Skin of body (tissue), 2 donors: ENCODE measurements around the genes IFNL2 and ZFP36.

DNA sequence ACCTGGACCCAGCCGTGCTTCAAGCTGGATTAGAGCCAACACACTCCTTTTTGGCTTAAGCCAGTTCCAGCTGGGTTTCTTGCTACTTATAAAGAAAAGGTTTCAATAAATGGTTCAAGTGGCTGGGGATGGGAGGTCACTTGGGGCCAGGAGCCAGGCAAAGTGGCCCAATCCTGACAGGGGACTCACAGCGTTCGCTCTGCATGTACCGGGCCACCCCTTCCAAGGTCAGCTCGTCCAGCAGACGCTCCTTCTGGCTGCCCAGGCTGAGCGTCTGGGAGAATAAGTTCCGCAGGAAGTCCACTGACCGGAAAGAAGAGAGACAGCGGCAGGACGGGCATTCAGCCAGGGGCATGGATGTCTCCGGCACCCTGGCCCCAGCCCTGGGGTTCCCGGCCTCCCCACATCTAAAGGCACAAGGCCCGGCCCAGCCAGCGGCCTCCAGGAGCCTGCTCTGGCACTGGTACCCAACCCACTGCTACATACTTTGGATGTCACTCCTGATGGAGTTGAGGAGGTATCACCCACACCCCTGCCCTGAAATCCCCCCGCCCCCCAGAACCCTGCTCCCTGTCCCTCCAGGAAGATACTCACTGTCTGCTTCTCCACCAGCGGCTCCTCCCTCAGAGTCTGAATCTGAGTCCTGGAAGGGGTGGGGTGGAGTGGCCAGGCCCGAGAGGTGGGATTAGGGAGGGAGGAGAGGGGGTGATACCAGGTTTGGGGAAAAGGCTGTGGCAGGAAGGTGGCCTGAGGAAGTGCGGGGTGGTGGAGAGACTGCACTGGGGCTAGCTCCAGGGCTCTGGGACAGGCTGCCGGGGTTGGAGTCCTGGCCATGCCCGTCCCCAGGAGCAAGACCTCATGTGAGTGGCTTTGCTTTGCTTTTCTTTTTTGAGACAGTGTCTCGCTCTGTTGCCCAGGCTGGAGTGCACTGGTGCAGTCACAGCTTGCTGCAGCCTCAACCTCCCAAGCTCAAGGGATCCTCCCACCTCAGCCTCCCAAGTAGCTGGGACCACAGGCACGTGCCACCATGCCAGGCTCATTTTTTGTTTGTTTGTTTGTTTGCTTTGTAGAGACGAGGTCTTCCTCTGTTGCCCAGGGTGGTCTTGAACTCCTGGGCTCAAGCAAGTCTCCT lies 5.8 kb downstream of the SIRT2 start:
- RAMPAGE, long total RNA, result no peak

- RAMPAGE, long total RNA, result no peak
These were observed 4.6 kb downstream of the SIRT2 start for GRCh38 chr19:38894589-38895374.

GRCh38 chr19:38976221-38977006 lies 872 bp upstream of the FBXO17 start:
- RAMPAGE, long total RNA, result no peak

- RAMPAGE, long total RNA, result no peak
These were observed 8.0 kb downstream of the PAK4 start for GRCh38 chr19:39133543-39134116.

DNA sequence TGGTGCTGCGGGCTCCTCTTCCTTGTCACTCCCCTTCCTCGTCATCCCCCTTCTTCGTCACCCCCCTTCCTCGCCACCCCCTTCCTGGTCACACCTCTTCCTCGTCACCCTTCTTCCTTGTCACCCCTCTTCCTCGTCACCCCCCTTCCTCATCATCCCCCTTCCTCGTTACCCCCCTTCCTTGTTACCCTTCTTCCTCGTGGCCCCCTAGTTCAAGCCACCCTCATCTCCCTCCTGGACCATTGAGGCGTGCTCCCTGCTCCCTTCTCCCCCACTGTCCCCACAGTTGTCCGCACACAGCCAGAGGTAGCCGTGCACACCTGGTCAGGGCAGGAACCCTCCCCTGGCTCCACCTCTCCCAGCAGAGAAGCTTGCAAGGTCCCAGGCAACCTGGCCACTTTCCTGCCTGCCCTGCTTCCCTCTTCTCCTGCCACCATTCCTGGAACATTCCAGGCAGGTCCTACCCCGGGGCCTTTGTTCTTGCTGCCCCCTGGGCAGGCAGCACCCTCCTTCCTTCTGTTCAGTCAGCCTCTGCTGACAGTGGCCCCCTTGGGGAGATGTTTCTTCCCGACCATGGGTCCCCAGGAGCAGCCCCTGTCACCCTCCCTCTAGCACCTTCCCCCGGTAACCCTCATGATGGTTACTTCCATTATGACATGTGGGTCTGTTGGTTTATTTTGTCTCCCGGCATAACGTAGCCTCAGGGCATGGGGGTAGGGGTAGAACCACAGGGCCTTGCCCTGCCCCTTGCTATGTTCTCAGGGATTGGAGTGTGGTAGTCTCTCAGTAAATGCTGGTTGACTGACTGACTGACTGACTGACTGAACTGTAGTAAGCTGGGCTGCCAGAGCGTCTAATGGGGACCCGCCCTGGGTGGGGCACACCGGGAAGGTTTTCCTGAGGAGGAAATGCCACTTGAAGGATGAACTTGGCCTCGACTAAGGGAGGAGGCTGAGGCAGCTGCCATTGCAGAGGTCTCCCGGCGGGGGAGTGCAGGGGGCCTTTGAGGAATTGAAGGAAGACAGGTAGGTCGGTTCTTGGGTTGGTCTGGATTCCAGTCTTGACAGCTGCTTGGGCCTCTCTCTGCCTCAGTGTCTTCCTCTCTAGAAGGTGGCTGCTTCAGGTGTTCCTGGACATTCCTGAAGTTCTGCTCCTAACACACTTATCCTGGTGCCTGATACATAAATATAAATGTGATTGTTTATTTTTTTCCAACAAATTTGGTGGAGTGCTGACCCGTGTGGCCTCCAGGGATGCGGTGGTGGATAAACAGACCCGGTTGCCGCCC lies 10.8 kb downstream of the PAK4 start:
- RAMPAGE, long total RNA, result no peak

- RAMPAGE, long total RNA, result no peak
These were observed 30.9 kb downstream of the PAK4 start for GRCh38 chr19:39156268-39157124.

DNA sequence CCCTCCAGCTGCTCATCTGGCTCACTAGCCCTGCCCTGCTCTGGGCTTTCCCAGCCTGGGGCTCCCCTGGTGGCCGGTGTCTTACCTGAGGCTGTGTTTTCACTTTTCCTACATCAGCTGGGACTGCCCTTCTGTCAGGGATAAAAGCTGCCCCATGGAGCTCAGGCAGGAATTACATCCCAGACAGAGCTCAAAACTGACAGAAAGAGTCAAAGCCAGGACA lies at the start of gene IFNL2:
Gene IFNL2 (plus strand): TSS at position 168 of the 223 bp plus-strand sequence.
- RAMPAGE, long total RNA, result no peak

DNA sequence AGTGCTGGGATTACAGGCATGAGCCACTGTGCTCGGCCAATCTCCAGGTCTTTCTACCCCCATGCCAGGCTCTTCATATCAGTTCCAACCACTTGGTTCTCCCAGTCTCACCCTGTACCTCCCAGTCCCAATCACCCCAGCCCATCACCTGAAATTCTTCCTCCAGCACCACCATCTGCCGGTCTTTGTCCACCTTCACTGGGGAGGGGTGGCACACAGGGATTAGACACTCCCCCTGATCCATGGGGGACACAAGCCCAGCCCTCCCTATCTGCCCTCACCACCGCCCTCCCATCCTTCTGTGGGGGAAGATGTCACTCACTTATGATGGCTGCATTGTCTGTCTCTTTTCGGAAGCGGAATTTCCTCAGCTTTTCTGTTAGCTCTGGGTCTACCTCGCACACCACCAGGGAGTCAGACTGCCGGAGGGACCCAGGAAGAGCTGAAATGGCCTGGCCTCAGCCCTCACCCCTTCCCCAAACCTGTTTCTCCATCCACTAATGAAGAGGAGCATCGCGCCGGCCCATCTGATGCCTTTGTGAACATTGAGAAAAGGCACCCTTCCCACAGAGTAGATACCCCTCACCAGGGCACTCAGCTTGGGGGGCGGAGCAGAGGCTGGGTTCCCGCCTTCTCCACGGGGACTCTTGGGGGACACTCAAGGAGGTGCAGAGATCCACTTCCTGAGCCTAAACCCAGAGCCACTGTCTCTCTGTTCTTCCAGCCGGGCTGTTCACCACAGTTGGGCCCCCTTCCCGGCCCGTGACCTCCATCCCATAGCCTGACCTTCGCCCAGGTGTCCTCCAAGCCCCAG lies 523 bp downstream of the GMFG start:
- RAMPAGE, long total RNA, result no peak

DNA sequence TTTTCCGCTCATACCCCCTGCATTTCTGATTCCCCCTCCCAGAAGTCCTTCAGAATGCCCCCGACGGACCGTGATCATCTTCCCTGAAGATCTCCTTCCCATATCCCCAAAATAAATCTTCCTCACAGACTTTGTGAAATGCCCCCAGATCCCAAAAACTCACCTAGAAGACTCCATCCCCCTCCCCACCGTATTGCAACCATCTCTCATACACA lies 976 bp downstream of the SAMD4B start:
- RAMPAGE, long total RNA, result no peak

- RAMPAGE, long total RNA, result no peak
These were observed 6.7 kb downstream of the SAMD4B start for GRCh38 chr19:39348782-39349525.

- RAMPAGE, long total RNA, result no peak
These were observed 5.7 kb downstream of the PAF1 start for GRCh38 chr19:39385124-39385683.

GRCh38 chr19:39406028-39406964 lies at the start of gene ZFP36:
ZFP36 (plus strand) TSS chr19:39406847.
- RAMPAGE, long total RNA, result start-site peak on the plus strand at chr19:39406844-39406850, 2,641 and 536 reads in 2 replicates

- RAMPAGE, long total RNA, result no peak
These were observed 1.9 kb upstream of the PLEKHG2 start for GRCh38 chr19:39410587-39410942.

DNA sequence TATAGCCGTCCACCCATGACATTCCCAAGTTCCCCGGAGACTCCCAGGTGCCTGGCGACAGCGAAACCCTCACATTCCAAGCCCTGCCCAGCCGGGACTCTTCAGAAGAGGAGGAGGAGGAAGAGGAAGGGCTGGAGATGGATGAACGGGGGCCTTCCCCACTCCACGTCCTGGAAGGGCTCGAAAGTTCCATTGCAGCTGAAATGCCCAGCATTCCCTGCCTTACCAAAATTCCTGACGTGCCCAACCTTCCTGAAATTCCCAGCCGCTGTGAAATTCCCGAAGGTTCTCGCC lies 10.2 kb downstream of the PLEKHG2 start:
- RAMPAGE, long total RNA, result no peak

DNA sequence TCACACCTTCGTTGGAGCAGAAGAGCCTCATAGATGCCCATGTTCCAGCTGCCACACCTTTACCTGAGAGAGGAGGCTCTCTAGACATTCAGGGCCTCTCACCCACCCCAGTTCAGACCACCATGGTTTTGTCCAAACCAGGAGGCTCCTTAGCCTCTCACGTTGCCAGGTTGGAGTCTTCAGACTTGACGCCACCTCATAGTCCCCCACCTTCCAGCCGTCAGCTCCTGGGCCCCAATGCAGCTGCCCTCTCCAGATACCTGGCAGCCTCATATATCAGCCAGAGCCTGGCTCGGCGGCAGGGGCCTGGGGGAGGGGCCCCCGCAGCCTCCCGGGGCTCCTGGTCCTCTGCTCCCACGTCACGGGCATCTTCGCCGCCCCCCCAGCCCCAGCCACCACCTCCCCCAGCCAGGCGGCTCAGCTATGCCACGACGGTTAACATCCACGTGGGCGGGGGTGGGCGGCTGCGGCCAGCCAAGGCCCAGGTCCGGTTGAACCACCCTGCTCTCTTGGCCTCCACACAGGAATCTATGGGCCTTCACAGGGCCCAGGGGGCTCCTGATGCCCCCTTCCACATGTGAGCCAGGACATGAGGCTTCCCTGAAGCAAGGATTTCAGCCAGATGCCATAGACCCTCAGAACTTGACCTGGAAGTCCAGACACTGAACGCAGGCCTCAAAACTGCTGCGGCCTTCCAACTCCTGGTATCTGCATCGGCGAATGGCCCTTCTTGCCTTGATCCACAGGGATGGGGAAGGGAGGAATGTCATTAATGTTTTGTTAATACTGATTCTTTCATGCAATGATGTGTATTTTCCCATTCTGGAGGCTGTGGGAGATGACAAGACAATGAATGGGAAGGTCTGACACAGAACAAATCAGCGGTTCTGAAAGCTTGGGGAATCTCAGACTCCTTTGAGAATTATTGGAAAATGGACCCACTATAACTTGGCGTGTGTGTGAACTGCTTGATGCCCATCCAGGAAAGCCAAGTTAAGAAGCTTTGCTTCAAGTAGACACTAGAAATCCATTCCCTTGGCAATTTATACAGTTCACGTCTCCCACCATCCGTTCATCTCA lies 10.7 kb downstream of the RPS16 start:
- RAMPAGE, long total RNA, result no peak

- RAMPAGE, long total RNA, result no peak
These were observed 3.3 kb downstream of the RPS16 start for GRCh38 chr19:39432447-39432913.

GRCh38 chr19:39679091-39679795 lies 23.5 kb downstream of the LGALS16 start:
- RAMPAGE, long total RNA, result no peak

GRCh38 chr19:39705855-39706332 lies 1.6 kb downstream of the LGALS14 start:
- RAMPAGE, long total RNA, result no peak

- RAMPAGE, long total RNA, result no peak
These were observed 9.7 kb downstream of the DYRK1B start for GRCh38 chr19:39823994-39825021.

DNA sequence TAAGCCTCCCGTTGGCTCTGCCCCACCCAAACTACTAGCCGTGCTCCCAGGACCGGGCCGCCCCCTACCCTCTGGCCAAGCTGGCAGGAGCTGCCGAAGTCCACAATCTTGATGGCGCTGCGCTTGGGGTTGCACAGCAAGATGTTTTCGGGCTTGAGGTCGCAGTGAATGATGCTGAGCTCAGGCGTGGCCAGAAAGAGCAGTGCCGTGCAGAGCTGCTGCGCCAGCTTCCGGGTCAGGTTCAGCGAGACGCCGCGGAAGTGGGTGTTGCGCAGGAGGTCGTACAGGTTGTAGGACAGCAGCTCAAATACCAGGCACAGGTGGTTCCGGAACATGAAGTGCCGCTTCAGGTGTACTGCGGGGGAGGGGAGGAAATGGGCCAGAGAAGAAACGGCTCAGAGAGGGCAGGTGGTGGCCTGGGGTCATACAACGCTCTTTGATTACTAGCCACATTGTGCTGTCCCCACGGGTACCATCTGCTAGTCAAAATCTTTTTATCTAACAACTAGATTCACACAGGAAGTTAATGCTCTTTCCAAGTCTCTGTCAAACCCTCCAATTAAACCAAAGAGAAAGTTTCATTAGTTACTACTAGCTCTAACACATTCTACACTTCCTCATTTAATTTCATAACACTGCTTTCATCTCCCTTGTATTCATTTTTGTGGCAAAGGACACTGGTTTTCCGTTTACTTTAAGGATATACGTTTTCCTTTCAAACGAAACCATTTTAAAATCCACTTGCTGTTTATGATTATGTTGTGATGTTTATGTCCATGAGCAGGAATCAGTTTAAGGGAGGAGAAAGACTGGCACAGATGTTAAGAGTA lies 5.5 kb downstream of the DYRK1B start:
- RAMPAGE, long total RNA, result no peak